Measurements from ENCODE around the genes LDAF1 and EEF2K.

- PRO-cap, result no peak
These were observed 36.3 kb upstream of the TMC5 start for GRCh38 chr16:19381263-19381816.

DNA sequence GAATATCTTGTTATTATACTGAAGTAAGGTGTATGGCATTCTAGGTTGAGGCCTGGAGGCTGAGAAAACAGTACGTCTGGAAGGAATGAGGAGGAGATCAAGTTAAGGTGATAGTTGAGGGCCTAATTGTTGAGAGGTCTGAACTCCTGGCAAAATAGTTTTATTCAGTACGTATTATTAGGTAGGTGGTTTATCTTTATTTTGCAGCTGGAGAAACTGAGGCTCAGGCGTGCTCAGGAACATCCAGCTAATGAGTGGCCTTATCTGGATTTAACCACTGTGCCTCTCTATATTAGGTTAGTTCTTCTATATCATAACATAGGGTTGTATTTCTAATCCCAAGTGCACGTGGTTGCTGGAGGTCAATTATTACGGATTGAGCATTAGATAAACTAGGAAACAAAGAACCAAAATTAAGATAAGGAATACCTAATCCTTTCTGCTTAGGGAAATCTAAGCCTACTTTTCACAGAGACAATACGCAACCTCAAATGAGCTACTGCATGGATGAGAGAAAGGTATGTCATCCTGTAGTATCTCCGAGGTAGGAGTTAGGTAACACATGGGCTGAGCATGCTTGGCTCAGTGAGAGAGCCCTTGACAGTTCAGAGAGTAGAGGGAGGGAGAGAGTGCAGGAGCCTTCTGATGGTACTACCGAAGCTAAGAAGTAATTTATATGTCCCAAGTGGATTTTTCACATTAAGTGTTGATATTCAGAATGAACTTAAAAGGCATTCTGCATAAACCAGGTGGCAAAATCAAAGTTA, 59.1 kb downstream of the KNOP1 start:
- PRO-cap, result no peak

- PRO-cap, result no peak
These were observed 3.8 kb downstream of the KNOP1 start for GRCh38 chr16:19713948-19714988.

DNA sequence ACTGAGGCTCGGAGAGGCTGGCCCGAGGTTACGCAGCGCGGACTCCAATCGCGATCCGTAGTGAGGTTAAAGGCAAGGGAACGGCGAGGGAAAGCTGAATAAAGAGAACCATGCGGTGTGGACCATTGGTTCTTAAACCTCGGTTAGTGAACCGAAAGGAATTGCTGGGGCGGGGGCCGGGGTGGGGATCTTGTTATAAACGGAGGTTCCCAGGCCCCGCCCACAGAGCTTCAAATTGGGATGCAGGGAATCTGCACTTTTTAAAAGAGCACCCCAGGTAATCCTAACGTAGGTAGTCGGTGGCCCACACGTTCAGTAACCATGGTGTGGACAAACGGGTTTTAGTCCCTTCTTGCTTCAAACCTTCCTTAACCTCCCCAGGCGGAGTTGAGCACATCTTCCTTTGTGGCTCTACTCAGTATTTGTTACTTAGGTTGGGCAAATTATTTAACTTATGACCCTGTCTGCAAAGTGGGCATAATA, 611 bp downstream of the IQCK start:
- PRO-cap, result no peak

GRCh38 chr16:20423717-20424079, 14.4 kb downstream of the ACSM5 start:
- PRO-cap, result no peak

DNA sequence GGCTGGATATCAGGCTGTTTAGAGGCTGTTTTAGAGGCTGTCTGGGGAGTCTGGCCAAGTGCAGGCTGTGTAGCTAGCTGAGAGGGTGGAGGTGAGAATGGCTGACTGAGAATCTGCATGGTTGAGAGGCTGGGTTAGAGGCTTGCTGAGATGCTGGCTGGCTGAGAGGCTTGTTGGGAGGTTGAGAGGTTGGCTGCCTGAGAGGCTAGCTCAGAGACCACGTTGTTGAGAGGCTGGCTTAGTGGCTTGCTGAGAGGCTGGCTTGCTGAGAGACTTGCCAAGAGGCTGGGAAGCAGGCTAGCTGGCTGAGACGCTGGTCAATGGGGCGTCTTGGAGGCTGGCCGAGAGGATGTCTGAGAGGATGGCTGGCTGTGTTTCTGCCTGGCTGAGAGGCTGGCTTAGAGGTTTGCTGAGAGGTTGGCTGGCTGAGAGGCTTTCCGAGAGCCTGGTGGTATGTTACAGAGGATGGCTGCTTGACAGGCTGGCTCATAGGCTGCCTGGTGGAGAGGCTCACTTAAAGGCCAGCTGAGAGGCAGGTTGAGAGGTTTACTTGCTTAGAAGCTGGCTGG, 36.7 kb upstream of the ACSM2B start:
- PRO-cap, result no peak

GRCh38 chr16:20735716-20736180, 5.9 kb downstream of the THUMPD1 start:
- PRO-cap, result no peak

DNA sequence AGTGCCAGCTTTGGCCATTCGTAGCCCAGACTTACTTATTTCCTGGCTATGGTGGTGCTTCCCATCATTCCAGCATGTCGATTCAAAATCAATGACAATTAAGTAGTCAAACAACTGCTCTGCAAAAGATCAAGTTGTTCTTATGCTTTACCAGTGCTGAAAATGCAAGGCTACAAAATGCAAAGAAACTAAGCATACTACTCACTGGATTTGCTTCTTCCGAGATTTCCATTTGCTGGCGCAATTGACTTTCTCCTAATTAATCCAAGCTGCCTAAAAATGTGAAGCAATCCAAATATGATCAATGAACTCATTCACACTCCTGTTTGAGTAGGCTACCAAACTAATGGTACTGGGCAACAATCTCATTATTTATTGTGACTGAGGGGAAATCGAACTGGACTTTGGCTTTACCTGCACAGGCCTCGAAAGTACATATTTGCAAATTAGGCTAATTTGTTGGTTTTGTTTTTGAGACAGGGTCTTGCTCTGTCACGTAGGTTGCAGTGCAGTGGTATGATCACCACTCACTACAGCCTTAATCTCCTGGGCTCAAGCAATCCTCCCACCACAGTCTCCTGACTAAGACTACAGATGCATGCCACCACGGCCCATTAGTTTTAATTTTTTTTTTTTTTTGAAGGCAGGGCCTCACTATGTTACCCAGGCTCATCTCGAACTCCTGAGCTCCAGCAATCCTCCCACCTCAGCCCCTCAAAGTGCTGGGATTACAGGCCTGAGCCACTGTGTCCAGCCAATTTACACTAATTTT, 2.7 kb downstream of the ERI2 start:
- PRO-cap, result no peak

GRCh38 chr16:20851322-20852067, 45.2 kb downstream of the REXO5 start:
- PRO-cap, result bidirectional peak, plus-strand start at chr16:20851873, minus-strand start at chr16:20851752

DNA sequence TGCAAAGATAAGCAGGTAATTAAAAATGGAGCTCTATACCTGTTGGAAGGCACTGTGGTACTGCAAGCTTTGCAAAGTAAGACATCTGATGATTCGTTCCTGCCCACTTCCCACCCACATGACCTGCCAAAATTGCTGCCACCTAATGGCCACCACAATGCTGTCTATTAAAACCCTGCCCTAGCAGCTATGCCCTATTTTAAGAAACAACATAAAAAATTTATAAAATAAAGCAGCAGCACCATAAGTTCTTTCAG, 25.3 kb downstream of the DCUN1D3 start:
- PRO-cap, result unidirectional peak, minus-strand start at position 62 of the sequence

DNA sequence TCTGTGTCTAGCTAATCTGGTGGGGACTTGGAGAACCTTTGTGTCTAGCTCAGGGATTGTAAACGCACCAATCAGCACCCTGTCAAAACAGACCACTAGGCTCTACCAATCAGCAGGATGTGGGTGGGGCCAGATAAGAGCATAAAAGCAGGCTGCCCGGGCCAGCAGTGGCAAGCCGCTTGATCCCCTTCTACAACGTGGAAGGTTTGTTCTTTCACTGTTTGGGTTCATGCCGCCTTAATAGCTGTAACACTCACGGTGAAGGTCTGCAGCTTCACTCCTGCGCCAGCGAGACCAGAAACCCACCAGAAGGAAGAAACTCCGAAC, 2.7 kb upstream of the DNAH3 start:
- PRO-cap, result no peak

DNA sequence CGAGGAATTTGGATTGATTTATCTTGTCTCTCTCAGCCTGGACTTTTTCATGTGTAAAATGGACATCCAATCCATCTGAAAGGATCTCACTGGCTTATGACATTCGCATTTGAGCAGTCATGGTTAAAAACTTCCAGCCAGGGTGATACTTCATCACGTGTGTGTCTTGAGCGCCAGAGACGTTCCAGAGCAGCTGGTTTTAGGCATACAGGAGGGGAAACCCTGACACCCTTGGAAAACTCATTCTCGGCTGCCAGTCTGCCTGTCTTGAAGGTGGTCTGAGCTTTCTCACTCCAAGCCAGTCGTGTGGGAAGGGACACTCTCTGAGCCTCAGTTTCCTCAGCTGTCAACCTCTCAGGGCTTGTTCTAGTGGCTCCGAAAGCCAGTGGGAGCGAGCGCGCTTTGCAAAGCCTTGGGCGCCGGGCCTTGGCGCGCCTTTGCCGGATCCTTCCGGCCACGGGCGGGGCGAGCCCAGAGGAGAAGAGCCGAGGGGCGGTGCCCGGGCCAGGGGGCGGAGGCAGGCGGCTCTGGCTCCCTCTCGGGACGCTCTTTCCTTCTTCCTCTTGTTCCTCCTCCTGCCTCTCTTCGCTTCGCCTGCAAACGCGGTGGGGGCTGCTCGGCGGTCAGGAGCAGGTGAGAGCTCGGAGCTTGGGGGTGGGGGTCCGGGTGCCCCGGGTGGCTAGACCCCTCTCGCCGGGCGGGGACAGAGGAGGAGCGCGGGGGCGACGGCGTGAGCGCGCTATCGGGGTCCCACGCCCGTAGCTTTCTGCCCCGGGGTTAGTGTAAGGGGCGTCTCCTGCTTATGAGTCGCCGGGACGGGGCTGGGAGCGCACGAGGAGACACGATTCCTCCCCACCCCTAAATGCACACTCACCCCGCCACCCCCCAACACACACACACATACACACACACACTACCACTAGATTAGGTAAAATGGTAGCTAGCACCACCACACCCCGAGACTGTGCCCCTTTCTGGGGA, at the start of gene LDAF1:
LDAF1 (plus strand) TSS at position 561 of the 981 bp plus-strand sequence.
- PRO-cap, result bidirectional peak, plus-strand start at position 566 of the sequence, minus-strand start at position 439 of the sequence

- PRO-cap, result no peak
These were observed 78.6 kb upstream of the METTL9 start for GRCh38 chr16:21520850-21521195.

GRCh38 chr16:21617827-21618136, 18.4 kb downstream of the METTL9 start:
- PRO-cap, result no peak

DNA sequence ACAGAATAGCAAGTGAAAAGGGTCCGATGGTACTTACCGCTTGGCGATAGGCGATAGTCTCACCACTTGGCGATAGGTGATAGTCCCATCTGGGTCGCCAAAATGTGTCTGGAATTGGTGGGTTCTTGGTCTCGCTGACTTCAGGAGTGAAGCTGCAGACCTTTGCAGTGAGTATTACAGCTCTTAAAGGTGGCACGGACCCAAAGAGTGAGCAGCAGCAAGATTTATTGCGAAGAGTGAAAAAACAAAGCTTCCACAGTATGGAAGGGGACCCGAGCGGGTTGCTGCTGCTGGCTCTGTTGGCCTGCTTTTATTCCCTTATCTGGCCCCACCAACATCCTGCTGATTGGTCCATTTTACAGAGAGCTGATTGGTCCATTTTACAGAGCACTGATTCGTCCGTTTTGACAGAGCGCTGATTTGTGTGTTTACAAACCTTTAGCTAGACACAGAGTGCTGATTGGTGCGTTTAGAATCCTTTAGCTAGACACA, 15.5 kb downstream of the IGSF6 start:
- PRO-cap, result no peak

DNA sequence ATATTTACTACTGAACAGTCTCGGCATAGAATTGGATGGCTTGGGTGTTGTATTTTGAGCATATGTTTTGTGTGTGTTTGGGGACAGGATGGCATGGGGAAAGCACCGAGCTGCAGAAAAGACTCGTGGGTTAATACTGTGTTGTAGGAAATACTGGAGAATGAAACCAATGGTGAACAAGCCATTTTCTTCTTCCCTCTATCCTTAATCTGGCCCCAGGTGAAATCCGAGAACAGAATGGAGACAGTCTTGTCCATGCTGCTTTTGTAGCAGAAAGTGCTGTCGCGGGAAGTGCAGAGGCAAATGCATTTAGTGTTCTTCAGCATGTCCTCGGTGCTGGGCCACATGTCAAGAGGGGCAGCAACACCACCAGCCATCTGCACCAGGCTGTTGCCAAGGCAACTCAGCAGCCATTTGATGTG, 18.6 kb downstream of the UQCRC2 start:
- PRO-cap, result no peak

GRCh38 chr16:22093348-22093618, 942 bp downstream of the VWA3A start:
- PRO-cap, result no peak

GRCh38 chr16:22205645-22206405, at the start of gene EEF2K:
TSS of gene EEF2K (plus strand) at chr16:22206278.
- PRO-cap, result bidirectional peak, plus-strand start at chr16:22206310, minus-strand start at chr16:22206016

DNA sequence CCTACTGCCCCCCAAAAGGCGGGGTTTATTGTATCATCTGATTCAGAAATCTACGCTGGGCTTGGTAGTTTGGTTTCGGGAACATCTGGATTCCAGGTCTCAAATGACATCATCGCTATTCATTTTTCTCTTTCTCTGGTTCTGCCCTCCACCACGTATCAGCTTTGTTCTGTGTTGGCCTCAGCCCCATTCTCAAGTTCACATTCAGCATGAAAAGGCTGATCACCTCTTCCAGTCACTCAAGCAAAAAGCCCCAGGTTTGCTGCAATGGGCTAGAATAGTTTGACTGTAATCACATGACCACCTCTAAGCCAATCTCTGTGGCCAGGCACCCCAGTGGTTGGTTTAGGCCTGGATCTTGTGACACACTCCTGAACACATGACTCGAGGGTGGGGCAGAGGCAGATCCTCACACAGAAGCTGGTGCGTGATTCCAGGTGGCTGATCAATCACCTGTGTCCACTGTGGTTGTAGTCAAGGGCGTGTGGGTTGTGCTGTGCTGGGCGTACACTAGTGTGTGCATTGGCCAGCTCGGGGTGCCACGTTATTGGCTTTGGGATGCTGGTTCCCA, 11.8 kb downstream of the EEF2K start:
- PRO-cap, result no peak

DNA sequence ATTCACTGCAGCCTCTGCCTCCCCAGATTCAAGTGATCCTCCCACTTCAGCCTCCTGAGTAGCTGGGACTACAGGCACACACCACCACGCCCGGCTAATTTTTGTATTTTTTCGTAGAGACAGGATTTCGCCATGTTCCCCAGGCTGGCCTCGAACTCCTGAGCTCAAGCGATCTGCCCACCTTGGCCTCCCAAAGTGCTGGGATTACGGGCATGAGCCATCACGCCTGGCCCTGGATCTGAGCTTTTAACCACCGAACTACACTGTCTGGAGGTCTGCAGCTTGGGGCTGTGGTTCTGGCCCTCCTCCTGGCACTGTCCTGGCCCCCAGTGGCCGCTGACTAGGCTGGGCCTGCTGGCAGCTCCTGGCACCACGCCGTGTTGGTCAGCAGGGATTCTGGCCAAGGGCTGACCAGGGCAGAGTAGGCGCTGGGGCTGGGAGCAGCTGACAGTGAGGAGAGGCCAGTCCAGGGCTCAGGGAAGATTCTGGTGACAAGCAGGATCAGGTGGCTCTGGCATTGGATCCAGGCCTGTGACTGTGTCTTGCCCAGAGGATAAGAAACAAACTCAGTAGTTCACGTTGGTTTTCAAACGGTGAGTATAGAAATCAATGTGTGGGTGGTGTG, 14.5 kb downstream of the EEF2K start:
- PRO-cap, result no peak

All from mucosa of descending colon (tissue), 1 donor.